Skin of body (tissue), 2 donors: ENCODE measurements around a stretch of chr17.

GRCh38 chr17:72123503-72123826 is 2.6 kb downstream of the SOX9 start:
- RAMPAGE, long total RNA: no peak

- RAMPAGE, long total RNA: no peak
Observed at GRCh38 chr17:72124948-72126206, 4.6 kb downstream of the SOX9 start.

DNA sequence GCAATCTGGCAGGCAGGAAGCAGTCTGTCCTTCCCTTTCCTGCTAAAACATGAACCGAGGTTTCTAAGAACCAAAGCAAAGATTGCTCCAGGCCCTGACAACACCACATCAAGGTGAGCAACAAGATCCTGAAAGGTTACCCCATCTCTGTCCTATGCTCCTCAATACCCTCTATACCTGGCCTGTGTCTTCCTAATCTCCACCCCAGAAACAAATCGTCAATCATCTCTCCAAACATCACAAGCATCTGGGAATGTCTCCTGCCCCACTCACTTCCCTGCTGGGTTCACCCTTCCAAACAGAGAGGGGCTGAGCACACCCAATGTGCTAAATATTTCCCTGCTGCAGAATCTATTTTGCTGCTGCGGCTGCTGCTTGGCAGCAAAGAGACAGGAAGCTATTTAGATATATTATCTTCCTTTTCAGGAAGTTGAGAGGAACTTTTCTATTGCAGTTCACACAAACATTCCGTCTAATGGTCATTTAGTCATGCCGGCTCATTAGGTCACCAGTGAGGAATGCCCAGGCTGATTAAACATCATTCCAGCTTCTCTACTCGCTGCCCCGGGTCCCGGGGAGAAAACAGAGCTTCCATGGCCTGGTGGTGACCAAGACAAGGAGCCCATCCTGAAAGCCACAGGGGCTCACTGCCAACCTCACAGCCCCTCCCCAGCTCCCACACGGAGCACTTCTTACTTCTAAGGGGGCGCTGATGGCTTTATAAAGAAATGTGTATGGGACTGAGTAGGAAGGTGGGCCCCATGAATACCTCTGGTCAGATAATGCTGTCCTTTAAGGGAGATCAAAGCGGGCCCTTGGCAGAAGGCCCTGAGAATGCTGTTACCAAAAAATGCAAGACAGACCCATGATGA is 218.1 kb downstream of the SOX9 start:
- RAMPAGE, long total RNA: no peak

- RAMPAGE, long total RNA: no peak
Observed at GRCh38 chr17:72392545-72393147, 271.8 kb downstream of the SOX9 start.

DNA sequence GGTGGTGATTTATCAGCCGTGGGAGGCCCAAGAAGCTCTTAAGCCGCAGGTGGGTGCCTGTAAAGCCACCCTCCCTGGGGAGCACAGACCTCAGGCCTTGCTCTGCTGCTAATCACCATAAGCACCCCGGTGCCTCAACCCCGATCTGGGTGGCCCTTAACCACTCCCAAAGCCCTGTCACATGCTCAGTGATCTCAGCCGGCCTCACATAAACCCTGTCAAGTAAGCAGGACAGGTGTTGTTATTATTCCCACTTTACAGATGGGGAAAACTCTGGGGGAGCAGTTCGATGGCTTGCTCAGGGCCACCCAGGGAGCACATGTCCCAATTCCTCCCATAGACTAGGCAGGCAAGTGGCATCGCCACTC is 299.1 kb downstream of the SOX9 start:
- RAMPAGE, long total RNA: no peak

- RAMPAGE, long total RNA: no peak
Observed at GRCh38 chr17:72432016-72432772, 311.4 kb downstream of the SOX9 start.

DNA sequence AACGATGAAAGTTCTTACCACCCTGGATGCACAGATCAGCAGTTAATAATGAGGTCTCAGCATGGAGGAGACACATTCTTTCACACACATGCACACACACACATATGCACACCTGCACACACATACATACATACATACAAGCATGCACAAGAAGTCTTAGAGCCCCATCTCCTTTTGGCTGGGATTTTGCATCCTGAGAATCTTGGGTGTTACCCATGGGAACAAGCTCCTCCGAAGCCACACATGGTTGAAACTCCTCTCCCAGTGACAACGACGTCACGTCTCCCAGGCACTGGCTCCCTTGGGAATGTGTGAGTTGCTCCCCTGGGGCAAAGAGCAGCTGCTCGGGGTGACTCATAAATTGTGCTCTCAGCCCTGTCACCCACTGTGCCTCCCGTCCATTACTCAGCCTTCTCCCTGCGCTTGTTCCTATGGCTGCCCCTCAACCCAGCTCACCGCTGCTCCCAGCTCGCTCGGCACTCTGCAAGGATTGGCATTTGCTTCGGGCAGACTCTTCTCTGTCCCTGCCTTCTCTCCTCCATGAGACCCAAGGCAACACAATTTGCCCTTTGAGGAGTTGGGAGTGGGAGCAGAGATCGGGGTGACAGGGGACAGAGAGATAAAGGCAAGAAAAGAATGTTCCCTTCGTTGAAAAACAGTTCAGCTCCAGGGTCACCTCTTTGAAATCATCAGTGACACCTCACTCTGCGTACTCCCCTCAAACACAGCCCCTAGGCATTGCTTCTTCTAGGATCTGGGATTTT is 344.7 kb downstream of the SOX9 start:
- RAMPAGE, long total RNA: no peak

DNA sequence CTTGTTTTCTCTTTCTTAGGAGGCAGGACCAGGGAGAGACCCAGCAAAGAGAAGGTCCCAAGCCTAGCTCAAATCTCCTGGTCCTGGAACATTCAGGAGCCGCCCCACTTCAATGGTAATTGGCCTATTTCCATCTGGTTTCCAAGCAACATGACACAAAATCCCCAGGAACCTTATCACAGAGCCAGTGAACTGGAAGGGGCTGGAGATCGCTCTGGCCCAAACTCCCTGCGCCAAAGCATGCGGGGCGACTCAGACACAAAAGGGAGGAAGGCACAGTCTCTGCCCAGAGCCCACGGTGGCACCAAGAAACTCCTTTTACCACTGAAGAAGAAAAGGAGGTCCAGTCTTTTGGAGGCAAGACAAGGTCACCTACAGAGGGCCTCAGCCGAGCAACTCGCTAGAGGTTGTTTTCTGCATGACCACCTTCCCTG is 394.6 kb downstream of the SOX9 start:
- RAMPAGE, long total RNA: no peak

DNA sequence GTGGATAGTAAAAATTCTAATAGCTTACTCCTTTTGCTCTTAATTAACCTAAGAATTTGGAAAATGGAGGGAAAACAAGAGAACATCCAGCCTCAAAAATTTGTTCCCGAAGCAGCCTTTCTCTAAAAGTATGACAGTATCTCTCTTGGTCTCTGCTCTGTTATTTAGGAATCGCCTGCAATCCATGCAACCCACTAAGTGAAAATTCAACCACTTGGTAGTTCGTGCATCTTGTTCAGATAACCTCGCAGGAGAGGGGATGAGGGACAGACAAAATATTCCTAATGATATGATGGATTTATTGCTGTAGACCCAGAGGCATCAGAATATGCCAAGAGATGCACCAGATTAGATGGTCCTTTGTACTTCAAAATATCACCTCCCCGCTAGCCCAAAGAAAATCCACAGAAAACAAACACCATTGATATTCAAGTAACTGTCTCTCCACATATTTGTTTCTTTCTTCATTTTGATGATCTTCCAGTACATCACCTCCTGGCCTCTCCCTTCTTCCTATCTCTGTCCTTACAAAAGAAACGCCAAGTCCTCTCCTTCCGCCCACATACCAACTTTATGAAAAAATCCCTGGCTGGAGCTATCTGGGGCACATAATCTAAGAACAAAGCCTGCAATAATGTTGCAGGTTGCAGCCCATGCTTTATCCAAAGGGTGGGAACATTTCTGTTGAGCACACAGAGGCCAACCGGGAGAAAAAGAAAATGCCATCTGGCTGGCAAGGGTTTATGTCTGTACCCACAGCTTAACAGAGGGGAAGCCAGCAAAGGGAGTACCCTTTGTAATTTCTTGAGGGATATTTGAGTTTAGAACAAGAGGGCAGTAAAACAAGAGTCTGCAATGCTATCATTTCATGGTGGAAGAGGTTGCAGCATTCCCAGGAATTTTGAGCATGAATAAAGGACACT is 409.4 kb downstream of the SOX9 start:
- RAMPAGE, long total RNA: no peak

DNA sequence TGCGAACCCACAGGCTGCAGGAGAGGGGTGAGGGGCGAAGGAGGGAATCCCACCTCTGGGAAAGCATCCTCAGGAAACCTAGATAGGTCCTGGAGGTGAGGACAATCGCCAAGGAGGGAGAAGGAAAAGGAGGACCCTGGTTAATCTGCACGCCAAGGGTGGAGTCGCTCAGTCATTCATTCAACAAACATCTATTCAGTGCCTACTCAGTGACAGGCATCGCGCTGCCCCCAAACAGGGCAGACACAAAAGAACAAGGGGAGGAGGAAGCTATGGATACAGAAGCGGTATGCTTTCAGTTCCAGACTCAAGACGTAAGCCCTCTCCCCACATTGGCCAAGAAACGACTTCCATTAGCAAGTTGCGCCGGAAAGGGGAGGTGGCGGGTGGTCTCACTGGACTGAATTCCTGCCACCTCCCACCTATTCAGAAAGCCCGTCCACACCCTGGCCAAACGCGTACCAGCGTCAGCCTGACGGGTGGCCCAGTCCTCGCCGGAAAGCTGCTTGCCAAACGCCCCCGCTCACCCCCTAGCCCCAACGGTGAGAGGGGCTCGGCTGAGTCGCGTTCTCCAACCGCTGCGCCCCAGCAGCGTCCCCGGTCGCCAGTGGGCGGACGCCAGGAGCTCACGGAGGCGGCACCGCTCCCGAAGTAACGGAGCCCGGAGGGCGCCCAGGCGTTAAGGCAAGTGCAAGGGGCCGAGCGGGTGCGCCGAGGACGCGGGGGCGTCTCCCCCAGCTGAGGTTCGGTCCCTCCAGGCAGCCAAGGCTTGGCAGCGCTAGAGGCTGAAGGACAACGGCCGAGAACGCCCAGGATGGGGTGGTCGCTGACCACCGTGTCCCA is 470.6 kb downstream of the SOX9 start:
- RAMPAGE, long total RNA: no peak

DNA sequence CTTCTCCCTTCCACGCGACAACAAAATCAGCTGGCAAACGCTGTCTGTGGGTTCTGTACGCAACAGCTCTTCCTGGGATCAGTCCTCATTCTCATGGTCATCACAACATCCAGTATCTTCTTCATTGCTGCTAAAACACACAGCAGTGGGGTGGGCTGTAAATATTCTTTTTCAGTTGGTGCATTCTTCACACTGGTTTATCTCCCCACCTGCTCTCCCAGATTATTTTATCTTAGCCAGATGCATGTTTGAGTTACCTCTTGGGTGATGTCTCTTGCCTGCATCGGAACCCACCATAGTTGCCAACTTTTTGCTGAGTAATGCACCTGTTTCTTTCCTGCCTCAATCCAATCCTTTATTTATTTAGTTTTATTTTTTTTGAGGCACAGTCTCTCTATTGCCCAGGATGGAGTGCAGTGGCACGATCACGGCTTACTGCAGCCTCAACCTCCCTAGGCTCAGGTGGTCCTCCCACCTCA is 363.6 kb downstream of the SLC39A11 start:
- RAMPAGE, long total RNA: no peak

DNA sequence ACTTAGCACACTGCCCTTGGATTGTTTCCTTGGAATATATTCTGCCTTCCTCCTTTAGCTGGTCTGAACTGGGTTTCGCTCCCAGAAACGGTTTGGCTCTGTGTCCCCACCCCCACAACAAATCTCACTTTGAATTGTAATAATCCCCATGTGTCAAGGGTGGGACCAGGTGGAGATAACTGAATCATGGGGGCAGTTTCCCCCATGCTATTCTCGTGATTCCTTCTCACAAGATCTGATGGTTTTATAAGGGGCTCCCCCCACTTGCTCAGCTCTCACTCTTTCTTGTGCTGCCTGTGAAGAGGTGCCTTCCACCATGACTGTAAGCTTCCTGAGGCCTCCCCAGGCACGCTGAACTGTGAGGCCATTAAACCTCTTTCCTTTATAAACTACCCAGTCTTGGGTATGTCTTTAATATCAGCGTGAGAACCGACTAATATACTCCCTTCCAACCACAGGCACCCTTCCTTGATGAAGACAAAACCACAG is 218.8 kb downstream of the SLC39A11 start:
- RAMPAGE, long total RNA: no peak

DNA sequence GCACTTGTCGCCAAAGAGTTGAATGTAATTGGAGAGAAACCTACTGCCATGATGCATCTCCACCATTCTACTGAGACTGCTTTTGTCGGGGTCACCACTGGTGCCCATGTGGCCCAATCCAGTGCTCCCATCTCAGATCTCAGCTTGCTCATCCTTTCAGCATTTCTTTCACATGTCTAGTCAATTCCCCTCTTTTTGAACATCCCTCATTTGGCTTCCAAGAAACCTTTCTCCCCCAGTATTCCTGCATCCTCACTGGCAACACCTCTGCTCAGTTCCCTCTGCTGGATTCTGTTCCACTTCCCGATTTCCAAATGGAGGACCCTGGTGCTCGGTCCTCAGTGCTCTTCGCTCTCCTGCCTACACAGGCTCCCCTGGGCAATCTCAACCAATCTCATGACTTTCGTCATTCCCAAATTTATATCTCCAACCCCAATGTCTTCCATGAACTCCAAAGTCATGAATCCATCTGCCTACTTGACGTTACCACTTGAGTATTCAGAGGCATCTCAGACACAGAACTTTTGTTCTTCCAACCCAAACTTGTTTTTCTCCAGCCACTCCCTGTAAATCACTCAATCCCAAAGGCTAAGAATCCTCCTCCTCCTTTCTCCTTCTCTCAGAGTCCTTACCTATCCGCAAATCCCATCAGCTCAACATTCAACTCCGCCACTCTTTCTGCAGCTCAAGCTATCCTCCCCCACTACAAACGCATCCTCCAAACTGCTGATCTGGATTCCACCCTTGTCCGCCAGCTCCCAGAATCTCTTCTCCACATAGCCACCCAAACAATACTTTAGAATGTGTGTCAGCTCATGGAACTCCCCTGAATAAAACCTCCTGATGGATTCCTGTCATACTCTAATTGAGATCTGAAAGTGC is 206.4 kb downstream of the SLC39A11 start:
- RAMPAGE, long total RNA: no peak

- RAMPAGE, long total RNA: no peak
Observed at GRCh38 chr17:73089954-73090179, 2.6 kb downstream of the SLC39A11 start.

GRCh38 chr17:73267655-73268386 is 6.1 kb upstream of the CPSF4L start:
- RAMPAGE, long total RNA: no peak

DNA sequence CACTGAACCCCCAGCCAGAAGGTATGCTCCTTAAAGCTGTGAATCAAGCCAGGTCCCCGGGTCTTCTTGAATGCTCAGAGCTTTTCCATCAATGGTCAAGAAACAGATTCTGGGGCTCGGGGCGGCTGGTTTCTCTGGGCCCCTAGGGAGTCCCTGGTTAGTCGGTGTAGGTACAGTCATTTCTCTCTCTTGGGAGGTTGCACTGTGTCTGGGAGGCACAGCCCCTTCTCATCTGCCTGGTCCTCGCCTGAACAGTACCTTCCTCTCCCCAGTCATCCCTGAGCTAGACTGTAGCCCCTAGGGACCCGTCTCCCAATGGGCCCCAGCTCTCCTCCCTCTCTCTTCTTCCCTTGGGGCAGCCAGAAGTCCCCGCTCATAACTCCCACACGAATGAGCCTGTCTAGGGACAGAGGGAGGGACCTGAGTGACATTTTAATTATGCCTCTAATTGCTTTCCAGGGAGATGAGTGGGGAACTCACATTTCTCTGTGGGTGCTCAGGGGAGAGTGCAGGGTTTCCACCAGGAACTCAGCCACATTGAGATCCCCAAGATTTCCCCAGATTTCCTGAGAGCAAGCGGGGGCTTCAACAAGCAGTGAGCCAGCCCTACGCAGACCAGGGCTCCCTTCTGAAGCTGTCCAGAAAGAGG is 20.3 kb upstream of the CPSF4L start:
- RAMPAGE, long total RNA: no peak

DNA sequence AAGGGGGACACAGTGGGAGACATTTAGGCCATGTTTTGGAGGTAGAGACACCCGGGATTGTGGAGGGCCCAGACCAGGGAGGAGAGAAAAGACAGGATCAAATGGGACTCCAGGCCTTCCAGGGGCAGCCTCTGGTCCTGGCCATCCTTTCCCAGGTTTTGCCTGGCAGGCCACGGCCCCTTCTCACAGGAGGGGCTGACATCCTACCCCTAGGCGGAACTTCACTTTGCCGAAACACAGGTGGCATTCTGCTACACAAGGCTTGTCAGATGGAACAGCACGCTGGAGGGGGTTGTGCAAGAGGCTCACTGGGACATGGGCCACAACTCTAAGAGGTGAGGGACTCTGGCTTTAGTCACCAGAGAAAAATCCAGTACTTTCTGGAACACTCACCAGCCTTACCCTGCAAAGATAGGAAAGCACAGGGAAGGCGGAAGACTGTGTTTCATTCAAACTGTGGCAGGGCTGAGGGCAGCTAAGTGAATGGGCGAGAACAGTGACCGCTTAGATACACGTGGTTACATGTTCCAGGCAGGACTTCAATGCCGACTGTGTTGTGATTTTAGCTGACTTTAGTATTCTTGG is 18.4 kb downstream of the CDC42EP4 start:
- RAMPAGE, long total RNA: no peak

- RAMPAGE, long total RNA: no peak
Observed at GRCh38 chr17:73304385-73304801, 7.4 kb downstream of the CDC42EP4 start.

- RAMPAGE, long total RNA: no peak
Observed at GRCh38 chr17:73356052-73356672, 44.4 kb upstream of the CDC42EP4 start.

DNA sequence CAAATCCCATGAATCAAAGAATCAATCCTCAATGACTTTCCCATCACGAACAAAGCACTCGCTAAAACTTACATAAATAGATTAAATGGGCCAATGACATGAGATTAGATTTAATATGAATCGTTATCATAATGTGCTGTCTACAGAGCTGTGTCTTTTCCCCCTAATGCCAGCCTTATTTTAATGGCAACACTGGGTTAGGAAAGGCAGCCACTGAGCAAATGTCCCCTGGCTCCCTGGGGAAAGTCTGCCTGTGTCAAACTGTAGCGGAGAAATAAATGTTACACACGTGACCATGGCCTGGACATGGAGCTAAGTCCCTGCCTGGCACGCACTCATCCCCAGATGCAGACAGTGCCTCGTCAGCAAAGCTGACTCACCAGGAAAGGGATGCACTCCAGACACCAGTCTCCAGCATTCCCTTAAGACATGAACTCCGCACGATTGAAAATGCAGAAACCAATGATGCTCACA is 61.3 kb upstream of the SDK2 start:
- RAMPAGE, long total RNA: no peak